M059J (cell line): ENCODE measurements around the gene SLCO3A1.

GRCh38 chr15:90974743-90975202 is 19.6 kb downstream of the PRC1 start:
- RAMPAGE, long total RNA = no peak

- RAMPAGE, long total RNA = no peak
These were observed 268.5 kb downstream of the SV2B start for GRCh38 chr15:91368532-91368917.

DNA sequence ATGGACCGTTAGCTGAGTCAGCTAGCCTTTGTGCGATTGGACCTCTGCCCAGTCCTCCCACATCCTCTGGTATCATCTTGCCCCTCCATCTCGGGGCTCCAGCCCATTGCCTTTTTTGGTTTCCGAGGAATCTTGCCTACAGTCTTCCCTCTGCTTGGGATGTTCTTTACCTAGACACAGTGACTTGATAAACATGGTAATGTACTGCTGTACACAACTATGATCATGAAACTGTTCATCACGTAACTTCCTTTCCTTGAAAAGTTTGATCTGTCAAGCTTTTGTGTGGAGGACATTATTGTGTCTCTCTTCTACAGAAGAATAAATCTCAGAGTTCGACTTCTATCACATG is 371.5 kb downstream of the SV2B start:
- RAMPAGE, long total RNA = no peak

GRCh38 chr15:91853167-91854097 is at the start of gene SLCO3A1:
Gene SLCO3A1 (plus strand): TSS chr15:91853708.
- RAMPAGE, long total RNA = no peak

- RAMPAGE, long total RNA = no peak
These were observed 37.1 kb downstream of the SLCO3A1 start for GRCh38 chr15:91890529-91890995.

DNA sequence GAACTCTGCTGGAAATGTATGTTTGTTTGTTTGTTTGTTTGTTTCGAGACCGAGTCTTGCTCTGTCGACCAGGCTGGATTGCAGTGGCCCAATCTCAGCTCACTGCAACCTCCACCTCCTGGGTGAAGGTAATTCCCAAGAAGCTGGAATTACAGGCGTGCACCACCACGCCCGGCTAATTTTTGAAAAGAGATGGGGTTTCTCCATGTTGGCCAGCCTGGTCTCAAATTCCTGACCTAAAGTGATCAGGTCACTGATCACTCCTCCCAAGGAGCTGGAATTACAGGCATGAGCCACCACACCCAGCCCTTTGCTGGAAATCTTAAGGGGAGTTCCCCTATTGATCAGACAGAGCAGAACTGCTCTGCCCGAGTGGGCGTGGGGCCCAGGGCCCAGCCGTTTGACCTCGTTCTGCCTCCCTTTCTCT is 89.1 kb downstream of the SLCO3A1 start:
- RAMPAGE, long total RNA = no peak

GRCh38 chr15:91942984-91943401 is 89.5 kb downstream of the SLCO3A1 start:
- RAMPAGE, long total RNA = no peak

DNA sequence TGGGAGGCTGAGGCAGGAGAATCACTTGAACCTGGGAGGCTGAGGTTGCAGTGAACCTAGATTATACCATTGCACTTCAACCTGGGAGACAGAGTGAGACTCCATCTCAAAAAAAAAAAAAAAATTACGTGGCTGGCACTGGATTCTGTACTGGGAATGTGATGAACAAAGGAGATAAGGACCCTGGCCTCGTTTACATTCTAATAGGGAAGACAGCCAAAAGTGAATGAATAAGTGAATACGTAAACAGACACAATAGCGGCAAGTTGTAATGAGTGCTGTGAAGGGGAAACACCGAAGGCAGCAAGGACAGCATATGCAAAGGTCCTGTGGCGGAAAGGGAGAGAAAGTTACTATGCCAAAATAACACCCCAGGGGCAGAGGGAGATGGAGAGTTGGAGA is 91.7 kb downstream of the SLCO3A1 start:
- RAMPAGE, long total RNA = no peak

GRCh38 chr15:92510246-92510753 is 116.6 kb downstream of the ST8SIA2 start:
- RAMPAGE, long total RNA = no peak

GRCh38 chr15:92677898-92678509 is 22.4 kb upstream of the FAM174B start:
- RAMPAGE, long total RNA = no peak

DNA sequence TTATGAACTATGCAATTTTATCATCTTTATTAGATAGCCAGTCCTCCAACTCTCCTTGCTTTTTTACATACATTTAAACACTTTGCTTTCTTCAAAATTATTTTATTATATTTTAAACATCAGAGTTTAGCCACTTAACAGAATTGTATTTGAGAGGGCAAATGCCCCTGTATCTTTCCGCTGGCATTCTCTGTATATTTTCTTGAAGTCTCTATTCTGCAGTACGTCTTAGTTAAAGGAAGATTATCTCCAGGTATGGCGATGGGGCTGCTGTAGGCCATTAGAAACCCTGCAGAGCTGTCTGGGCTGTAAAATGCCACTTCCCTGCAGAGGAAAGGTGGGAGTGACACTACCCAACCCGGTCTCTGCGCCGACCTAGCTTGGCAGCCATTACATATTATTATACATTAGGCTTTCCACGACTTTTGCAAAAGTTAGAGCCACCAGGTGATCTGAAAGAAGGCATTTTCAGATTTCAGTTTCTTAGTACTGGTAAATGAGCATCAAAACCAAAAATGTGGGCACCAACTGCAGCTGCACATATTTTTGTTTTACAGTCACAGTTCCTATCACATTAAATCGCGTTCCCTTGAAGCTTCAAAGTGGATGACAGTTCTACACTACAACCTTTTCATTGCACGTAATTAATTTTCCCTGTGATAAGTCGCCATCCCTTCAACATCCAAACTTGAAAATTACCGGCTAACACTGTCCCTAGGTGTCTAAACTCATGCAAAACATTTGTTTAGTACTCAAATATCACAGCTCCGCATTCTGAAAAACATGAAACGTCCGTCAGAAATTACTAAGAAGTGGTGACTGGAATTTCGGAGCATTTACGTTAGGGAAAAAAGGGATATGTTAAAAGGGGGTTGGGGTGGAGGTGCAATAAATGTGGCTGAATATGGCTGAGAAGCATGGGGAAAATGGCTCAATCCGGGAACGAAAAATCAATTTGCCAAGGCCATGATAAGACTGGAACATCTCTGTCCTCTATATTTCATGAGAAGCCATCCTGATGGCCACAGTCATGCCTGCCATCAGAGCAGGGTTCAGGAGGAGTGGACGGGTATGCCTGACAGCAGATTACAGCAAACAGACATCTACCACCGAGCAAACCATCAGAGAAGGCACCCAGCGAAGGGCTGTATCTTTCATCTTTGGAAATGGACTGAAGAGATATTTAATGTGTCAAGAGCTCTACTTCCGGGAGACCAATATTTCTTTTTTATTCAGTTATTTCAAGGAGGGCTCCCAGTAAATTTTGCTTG is 81.3 kb upstream of the CHD2 start:
- RAMPAGE, long total RNA = no peak

DNA sequence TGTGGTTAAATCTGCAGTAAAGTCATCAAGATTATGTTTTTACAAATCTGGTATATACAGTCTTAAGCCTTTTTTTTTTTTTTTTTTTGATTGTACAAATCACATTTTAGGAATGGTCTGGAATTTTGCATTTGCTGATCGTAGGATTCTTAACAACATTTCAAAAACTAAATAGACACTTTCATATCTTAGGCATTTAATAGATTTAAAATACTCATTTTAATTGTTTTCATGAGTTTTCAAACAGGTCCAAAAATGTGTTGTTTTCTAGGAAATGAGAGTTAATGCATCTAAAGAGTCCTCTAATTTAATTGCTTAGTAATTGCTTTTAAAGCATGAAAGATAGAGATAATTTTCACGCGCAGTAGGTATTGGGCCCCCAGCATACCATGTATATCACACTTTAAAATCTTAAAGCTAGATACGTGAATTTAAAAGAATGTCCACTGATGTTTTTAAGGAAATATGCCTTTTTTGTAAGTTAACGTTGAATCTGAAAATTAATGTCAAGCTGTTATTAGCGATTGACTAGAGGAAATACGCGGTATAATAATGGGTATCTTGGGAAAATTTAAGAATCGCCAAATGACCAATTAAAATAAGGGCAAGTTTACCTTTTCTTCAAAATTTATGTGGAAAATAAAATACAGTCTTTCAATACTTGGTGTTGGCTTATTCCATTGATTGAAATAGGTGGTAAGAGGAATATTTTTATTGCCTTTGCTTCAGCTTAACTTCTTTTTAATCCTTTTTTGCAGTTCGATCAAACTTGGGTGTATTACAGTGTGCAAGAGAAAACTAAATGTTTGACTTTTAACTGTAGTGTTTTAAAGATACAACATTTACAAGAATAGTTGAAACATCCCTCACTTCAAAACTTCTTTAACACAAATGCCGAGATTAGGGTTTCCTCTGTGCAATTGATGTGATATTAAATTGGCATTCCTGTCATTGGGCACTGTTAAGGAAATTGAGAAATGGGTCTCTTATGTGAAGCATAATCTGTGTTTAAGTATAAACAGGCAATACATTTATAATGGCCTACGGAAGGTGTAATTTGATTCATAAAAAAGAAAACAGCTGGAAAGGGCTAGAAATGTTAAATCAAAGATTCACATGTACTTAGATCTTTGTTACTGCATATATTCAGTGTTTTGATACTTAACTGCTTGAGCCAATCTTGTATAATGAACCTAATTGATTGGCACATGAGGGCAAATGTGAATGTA is 13.2 kb upstream of the CHD2 start:
- RAMPAGE, long total RNA = no peak

DNA sequence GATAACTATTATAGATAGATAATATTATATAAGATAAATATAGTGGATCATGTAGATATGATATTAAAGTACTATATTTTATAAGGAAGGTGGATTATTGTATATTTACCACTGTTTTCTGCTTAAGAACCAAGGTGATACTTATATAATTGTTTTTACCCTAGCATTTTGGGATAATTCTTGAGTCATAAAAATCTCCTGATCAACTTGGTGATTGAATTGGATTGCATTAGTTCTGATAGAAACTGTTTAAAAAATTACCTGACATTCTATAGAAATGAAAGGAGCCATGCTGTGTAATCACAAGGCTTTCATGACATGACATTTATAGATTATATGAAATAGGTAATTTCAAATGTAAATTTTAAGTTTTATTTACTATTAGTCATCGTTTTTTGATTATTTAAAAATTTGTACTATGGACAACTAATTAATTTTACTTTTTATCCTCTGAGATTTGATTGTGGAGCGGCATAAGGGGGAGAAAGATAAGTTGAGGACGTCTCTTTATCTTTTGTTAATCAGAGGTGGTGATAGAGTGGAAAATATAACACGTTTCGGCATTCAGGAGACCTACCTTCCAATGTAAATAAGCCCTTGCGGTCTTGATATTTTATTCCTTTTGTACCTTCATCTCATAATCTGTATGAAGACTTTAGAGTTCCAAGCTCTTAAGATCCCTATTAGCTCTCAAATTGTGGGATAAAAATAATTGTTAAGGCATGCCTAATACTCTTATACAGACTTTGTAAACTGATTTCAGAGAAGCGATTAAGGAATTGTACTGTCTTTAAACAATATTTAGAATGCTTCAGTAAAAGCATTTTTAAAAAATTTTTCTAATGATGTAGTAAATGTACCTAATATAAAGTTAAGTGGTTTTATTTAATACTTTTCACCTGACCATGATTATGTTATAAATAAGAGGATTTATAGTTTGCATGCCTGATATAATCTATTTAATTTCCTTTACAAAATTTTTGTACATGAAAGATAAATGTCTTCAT is 12.1 kb upstream of the CHD2 start:
- RAMPAGE, long total RNA = no peak

GRCh38 chr15:92981067-92982145 is 81.3 kb downstream of the CHD2 start:
- RAMPAGE, long total RNA = no peak

GRCh38 chr15:93024729-93025365 is 64.2 kb downstream of the RGMA start:
- RAMPAGE, long total RNA = no peak

DNA sequence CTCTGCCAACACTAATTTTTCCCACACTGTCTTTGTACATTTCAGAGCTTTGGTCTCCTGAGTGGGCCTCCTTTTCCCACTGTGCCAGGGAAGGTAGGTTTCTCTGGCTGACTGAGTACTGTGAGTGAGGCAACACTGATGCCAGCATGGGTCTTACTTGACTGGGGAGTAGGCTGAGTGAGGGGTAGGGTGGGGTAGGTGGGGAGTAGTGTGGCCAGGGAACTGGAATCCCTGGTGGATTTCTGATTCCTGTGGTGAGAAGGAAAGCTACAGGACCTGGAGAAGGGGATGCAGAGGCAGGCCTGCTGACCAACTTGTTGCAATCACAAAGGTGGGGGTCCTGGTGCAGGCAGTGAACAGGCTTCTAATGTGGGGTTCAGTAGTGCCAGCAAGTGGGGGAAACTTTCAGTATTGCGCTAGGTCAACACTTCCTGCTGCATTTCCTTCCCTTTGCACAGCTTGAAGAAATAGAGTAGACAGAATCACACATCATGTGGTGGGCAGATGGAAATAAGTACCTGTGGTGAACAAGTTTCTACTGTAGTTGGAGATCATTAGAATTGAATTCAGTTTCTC is 63.6 kb downstream of the RGMA start:
- RAMPAGE, long total RNA = no peak

DNA sequence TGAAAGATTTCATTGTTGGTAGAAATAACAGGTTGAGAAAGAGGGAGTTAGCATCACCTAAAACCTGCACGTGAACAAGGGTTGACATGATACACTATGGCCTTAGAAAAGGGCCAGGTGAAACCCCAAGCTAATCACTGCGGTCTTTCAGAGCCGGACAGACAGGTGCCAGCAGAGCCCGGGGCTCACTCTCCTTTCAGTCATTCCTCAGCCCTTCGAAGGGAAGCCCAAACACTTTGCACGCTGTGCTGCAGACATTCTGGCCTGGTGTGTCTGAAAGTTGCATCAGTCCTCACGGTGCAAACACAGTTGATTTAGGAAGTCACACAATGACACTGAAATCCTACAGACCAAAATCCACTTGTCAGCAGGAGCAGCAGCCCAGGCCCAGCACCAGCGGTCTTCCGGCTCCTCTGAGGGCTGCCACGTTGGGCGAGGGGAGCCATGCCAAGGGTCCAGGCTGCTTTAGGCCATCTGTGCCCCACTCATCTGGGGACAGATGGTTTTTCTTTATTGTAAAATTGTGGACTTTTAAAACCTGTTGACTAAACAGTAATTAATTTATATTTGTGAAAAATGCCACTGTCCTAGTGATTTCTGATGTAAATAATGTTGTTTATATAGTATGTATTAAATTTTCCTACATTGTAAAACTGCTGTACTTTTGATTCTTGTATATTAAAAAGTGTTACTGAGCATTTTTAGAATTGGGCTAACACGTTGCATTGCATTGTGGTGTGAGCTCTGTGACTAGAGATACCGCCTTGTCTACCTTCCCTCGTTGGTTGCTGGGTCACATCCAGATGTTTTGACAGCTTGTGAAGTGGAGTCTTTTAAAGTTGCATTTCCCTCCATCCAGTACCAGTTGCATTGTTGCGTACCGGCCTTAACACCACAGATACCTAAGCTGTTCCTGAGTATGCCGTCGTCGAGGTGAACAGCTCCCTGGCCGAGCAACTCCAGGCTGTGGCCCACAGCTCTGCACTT is 61.4 kb downstream of the RGMA start:
- RAMPAGE, long total RNA = no peak

DNA sequence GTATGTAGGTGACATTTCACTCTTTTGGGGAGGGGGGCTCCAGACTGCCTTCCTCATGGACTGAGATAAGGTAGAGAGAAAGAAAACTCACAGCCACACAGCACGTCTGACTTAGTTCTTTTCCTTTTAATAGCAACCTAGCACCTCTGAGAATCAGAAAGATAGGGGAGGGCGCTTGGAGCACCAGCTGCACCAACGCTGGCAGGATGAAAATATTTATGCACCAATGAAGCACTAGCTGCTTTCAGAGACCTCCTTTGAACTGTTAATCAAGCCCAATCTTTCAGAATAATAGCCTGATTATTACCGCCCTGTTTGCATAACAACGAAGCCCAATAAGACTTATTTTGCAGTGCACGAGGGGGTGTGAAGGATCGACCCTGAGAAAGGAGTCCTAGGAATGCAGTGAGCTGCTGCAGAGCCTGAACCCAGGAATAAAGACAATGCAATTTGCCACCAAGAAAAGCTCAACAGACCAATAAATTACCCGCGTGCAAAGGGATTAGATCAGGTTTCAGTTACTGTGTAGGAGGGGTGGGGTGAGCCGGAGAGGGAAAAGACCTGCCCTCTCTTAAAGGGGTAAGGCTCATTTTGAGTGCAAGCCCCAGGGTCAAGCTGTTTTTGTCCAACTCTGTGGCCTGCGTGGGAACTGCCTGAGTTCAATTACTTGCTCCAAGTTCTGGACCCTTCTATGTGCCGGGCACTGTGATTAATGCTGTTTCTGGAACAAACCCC is 27.3 kb downstream of the RGMA start:
- RAMPAGE, long total RNA = no peak

DNA sequence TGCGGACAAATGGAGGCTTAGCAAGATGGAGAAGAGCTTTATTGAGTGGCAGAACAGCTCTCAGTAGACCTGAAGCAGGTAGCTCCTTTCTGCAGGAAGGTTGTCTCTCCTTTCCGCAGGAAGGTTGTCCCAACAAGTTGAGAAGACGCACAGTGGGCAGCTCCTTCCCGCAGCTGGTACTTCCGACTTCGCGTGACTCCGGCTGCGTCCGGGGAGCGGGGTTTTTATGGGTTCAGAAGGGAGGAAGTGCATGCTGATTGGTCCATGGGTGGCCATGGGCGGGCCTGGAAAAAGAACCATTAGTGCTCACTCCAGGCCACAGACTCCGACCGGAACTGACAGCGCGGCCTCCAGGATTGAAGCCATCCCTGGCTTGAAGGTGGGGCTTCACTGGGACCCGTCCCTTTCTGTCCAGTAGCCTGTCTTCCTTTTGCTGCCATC is 330.9 kb upstream of the MCTP2 start:
- RAMPAGE, long total RNA = no peak

- RAMPAGE, long total RNA = no peak
These were observed 560 bp upstream of the MCTP2 start for GRCh38 chr15:94230703-94231298.